SEM (cell line): ENCODE data around the genes TRAT1 and NECTIN3.

GRCh38 chr3:105867224-105867716 is 1.5 kb downstream of the CBLB start:
- PRO-cap = no peak

- PRO-cap = no peak
Measured at GRCh38 chr3:106839852-106840302, 537.4 kb upstream of the CCDC54 start.

DNA sequence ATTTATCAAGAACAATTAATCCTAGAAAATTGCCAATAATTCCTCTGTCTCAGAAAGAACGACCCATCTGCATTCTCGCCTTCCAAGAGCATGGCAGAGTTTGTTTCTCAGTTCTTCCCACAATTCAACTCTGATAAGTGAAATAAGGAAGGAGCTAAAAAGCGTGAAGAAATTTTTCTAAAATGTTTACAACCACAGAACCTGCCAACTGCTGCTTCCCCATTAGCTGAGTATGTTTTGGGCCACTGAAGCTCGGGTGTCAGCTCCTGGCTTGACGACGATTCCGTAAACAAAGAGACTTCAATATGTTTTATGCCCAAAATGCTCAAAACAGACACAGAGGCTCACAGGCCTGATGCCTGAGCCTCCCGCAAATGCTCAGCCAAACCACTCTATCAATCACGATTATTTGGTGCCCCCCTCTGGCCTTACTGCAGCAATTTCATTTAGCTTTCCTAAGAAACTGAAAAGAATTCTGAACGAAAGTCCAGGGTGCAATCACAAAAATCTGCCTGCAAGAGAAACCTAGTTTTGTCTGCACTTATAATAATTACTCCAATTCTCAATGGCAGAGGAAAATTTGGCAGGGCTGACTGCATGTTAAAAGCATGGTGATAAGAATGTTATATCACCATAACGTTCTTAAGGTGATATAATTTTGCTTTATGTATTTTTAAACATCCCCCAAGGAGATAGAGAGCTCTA is 259.1 kb upstream of the CCDC54 start:
- PRO-cap = unidirectional peak, minus-strand start at position 291 of the sequence

- PRO-cap = no peak
Measured at GRCh38 chr3:107235484-107236302, 141.5 kb upstream of the CCDC54 start.

GRCh38 chr3:107429770-107430285 is 52.6 kb downstream of the CCDC54 start:
- PRO-cap = no peak

GRCh38 chr3:107524479-107525026 is 1.8 kb downstream of the BBX start:
- PRO-cap = bidirectional peak, plus-strand start at chr3:107524903, minus-strand start at chr3:107524611

- PRO-cap = no peak
Measured at GRCh38 chr3:108089592-108090101, 1.2 kb downstream of the CD47 start.

DNA sequence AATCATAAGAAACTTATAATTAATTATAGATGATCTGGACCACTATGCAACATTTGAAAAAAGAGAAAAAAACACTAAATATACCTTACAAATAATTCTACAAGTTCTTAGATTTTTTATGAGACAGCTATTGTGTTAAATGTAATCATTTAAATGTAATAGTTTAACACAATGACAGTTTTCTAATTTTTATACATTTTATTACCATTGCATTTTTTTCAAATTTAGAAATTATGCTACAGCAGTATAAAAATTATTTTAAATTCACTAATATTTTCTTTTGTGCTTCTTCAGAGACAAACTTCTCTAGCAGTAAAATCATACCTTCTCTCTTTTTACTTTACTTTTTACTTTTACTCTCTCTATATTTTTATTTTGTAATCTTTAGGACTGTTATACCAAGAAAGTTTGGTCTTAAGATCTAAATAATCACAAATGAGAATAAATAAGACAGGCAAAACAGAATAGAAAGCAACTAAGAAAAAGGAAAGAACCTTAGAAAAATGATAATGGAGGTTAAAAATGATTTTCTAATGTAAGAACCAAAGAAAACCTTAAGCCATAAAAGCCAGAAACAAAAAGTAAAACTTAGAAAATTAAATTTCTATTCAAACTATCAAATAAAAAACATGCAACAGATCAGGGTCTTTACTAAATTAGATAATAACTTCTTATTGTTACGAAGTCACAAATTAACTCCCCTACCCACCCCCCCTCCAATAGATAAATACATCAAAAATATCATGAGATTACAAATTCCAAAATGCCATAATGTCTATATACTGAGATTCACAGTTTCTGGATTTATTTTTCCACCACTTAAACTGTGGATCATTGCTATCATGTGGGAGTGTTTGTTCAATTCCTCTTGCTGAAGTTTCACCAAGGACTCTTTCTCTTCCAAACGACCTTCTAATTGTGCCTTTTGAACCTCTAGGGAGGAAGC is 38.6 kb downstream of the CIP2A start:
- PRO-cap = no peak

- PRO-cap = no peak
Measured at GRCh38 chr3:108822532-108822991, at the start of gene TRAT1. TSS of gene TRAT1 (plus strand) at chr3:108822786.

DNA sequence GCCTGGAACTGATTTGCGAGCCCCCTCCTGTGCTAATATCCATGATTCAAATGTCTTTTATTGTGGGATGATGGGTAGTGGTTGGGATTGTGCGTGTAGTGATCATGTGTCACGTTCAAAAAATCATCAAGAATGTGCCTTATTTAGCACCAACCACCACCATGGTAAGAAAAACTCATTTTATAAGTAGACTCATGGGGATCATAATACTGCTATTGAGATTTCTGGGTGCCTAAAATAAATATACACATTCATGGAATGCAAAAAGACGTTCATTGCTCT is 3.8 kb downstream of the TRAT1 start:
- PRO-cap = no peak

DNA sequence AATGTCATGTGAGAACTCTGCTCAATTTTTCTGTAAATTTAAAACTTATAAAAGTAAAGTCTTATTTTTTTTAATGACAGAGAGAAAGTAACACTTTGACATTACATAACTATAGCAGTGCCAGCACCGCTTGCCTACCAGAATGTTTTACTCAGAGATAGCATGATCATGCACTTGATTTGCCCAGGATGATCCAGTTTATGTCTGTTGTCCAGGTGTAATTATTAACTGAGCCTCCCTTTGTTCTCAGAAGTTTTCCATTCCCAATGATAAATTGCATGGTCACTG is 24.8 kb downstream of the C3orf85 start:
- PRO-cap = no peak

GRCh38 chr3:109339911-109340389 is 2.6 kb upstream of the DPPA4 start:
- PRO-cap = no peak

DNA sequence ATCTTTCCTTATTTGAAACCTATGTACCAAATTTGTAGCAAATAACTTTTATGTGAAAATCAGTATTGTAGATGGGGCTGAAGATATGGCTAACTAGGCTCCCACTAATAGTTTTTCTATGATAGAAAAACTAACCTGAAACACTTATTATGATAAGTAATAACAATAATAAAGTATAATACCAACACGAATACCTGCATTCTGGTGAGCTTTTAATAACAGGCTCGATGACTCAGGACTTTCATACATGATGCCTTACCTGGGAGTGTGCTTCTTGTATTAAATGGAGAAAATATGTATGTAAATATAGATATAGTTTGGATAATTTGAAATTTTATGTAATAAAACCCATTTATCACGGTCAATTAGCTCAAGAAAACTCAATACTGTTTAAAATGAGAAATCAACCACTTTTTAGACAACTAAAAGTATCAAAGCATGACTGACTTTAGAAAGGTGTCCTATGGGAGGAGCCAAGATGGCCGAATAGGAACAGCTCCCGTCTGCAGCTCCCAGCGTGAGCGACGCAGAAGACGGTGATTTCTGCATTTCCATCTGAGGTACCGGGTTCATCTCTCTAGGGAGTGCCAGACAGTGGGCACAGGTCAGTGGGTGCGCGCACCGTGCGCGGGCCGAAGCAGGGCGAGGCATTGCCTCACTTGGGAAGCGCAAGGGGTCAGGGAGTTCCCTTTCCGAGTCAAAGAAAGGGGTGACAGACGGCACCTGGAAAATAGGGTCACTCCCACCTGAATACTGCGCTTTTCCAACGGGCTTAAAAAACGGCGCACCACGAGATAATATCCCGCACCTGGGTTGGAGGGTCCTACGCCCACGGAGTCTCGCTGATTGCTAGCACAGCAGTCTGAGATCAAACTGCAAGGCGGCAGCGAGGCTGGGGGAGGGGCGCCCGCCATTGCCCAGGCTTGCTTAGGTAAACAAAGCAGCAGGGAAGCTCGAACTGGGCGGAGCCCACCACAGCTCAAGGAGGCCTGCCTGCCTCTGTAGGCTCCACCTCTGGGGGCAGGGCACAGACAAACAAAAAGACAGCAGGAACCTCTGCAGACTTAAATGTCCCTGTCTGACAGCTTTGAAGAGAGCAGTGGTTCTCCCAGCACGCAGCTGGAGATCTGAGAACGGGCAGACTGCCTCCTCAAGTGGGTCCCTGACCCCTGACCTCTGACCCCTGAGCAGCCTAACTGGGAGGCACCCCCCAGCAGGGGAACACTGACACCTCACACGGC is 182.8 kb upstream of the NECTIN3 start:
- PRO-cap = no peak

GRCh38 chr3:111071466-111072221 is at the start of gene NECTIN3:
TSS of gene NECTIN3 (plus strand) at chr3:111071816.
- PRO-cap = bidirectional peak, plus-strand start at chr3:111071640, minus-strand start at chr3:111071386

GRCh38 chr3:111072222-111072654 is 622 bp downstream of the NECTIN3 start:
- PRO-cap = no peak

DNA sequence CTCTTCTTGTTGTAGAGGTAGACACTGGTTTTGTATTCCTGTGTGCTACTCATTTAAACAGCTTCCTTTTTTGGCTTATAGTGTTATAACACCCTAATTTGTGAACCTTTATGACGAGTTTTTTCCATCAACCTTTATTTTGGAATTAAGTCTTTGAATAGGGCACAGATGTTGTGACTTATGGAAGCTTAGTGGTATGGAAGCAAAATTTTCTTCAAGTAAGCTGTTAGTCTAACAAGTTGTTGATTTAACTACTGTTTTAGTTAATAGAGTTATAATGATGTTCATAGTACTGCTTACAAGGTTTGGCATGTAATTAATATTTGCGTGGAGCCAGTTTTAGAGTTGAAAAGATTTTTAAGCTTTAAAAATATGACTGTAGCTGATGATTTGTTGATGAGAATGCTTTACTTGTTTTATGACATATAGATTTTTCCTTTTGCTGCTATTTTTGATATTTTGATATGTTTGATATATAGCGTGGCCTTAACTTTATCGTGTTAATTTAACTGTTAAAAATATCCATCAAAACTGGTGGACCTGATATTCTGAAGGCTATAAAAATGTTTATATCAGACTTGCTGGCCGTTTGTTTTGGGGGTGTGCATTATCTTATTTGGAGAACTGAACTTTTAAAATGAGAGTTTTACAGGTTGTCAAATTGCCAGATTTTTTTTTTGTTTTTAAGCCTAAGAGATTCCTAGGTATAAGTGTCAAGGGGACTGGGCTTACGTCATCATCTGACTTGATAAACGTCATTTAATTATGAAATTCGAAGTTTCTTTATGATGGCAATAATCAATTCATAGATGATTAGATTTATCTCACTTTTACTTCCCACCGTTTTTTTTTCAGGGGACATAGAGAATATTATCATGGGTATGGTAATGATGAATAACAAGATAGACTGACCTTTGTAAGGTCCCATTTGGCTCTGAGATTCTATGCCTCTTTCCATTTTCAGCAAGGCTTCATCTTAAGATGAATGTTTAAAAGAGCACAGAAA is 2.7 kb downstream of the NECTIN3 start:
- PRO-cap = no peak

GRCh38 chr3:111616138-111616496 is 21.0 kb upstream of the ZBED2 start:
- PRO-cap = no peak

GRCh38 chr3:111676766-111677300 is 2.4 kb downstream of the PLCXD2 start:
- PRO-cap = no peak

DNA sequence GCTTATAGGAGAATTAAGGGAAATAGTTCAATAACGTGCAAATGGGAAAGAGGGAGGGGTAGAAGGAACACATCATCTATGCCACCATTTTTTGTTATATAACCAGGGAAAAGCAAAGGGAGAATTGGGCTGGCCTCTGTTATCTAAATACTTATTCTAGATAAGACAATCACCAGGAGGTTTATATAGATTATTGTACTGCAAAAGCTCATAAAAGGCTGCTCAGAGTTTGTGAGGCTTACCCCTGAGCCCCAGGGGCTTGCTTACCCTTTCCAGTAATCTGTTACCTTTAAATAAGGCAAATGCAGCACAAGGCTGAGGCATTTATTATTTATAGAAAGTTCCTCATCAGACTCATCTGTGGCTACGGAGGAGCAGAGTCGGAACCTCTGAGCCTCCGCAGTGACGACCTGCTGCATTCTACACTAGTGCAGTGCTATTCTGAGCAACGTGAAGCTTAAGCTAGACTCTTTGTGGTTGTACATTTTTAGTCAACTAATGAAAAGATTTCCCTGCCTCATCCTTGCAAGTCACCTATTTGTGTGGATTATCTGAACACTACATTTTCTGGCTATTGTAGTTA is 18.6 kb downstream of the PLCXD2 start:
- PRO-cap = no peak

DNA sequence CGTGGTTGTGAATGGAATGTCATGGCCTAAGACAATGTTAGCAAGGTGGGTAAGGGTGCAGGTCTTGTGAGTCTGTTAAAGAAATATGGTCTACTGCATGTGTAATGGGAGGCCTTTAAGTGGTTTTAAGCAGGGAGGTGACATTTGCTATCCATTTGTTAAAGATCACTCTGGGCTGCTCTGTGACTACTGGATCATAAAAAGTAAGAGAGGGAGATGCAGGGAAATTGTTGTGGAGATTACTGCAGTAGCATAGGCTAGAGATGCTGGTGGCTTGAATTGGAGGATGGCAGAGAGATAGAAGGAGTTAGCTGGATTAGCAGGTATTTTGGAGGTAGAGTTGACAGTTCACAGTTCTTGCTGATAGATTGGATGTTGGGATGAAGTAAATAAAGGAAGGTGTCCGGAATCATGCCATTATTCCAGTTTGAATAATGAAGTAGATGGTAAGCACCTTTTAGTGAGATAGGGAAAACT is 32.2 kb upstream of the ABHD10 start:
- PRO-cap = no peak